NB4 (cell line): ENCODE results near the gene LCA5.

- RRBS: no CpG with 5 or more reads among the region's 14 CpGs
These were observed 526.7 kb downstream of the CD109 start for GRCh38 chr6:74222590-74223224.

DNA sequence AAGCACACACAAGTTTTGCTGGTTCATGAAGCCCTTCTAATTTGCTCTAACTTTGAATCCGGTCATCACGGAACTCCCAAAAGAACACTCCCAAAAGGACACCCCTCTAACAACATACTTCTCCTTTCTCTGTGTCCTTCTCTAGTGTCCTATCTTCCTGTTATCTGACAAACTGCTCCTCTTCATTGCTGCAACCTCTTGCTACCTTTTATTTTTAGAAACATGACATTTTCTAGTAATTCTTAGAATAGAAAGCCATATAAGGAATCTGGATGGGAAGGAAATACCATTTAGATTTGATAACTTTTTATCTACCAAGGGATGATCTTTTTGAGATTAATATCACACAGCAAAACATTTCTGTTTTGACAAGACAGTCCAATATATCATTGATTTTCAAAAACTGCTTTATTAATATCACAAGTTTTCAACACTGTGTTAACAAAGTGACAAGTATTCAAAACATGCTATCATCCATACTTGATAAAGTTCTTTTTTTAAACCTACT lies 63.1 kb downstream of the COL12A1 start:
- RRBS: no CpG with 5 or more reads among the region's 2 CpGs

GRCh38 chr6:75212027-75212528 lies 6.2 kb upstream of the COL12A1 start:
- RRBS: no CpG with 5 or more reads among the region's 2 CpGs

DNA sequence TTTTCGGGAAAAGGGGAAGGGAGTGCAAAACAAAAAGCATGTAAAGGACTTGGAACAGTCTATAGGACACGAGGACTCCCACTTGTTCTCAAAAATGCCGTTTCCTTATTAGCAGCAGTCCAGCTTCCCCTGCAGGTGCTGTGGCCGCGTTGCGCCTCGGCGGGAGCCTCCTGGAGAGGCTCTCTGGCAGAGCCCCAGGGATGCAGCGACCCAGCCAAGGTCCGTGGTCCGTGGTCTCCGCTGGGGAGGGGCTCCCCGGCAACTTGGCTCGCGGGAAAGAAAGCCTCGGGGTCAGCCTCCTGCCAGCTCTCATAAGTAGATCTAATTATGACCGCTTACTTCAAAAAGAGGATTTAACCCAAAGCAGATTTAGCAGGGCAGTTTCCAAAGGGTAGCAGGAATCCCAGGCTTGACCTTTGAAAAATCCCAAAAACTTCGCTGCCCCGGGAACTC lies 65.0 kb upstream of the TMEM30A start:
- RRBS: no CpG with 5 or more reads among the region's 19 CpGs

- RRBS: no CpG with 5 or more reads among the region's 2 CpGs
These were observed 2.5 kb downstream of the MYO6 start for GRCh38 chr6:75751377-75752009.

- RRBS: 100% methylated on average over 1 of the region's 5 CpGs
These were observed 26.2 kb downstream of the MYO6 start for GRCh38 chr6:75775086-75775778.

GRCh38 chr6:78940520-78941321 lies 73.4 kb downstream of the IRAK1BP1 start:
- RRBS: no CpG with 5 or more reads among the region's 8 CpGs

- RRBS: no CpG with 5 or more reads among the region's 2 CpGs
These were observed 39.1 kb downstream of the PHIP start for GRCh38 chr6:79038959-79039362.

DNA sequence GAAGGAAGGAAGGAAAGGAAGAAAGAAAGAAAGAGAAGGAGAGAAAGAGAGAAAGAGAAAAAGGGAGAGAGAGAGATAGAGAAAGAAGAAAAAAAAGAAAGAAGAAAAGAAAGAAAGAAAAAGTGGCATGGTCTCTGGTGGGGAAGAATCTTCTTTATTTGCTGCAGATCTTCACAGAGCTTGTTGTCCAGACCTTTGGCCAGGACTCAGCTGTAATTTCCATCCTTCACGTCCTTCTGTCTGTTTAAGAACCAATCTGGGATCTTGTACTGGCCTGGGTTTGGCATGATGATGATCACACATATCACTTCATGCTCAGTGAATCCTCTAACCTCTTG lies 199.9 kb upstream of the PHIP start:
- RRBS: no CpG with 5 or more reads among the region's 1 CpG

GRCh38 chr6:79537030-79537750 lies at the start of gene LCA5:
Gene LCA5, minus strand, starts transcription at chr6:79537430.
- RRBS: no CpG with 5 or more reads among the region's 54 CpGs

DNA sequence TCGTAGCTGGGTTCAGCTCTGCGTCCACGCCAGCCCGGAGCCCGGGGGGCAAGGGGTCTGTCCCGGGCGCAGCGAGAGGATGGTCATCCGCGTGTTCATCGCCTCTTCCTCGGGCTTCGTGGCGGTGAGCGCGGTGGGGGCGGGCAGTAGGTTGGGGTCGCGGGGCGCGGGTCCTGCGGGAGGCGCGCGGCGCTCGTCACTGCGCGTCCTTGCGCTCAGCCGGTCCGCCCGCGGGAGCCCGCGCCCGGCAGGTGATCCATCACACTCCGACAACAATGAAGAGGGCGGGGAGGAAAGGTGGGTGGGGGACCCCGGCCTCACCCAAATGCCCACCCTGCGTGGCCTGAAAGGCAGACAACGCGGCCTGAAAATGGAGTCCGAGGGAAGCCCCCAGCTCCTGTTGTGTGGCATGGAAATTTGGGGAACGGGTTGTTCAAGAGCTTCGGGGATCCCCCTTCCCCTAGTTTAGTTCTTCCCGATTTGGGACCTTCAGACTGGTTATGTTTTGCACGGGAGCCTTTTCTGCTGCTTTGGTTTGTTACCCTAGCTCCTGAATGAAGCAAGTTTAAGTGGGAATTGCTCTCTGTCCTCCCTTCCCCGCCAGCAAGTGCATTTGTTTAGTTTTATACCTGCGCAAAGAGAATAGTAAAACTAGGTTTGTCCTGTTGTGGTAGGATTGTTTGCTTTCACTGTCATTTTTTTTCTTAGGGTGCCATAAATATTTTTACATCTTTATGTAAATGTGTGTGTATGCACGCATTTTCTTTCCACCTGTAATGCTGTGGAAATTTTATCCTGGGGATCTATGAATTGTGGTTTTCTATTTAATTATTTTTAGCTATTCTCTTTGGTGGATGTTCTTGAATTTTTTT lies 490 bp downstream of the SH3BGRL2 start:
- RRBS: 43% methylated on average over 6 of the region's 51 CpGs

DNA sequence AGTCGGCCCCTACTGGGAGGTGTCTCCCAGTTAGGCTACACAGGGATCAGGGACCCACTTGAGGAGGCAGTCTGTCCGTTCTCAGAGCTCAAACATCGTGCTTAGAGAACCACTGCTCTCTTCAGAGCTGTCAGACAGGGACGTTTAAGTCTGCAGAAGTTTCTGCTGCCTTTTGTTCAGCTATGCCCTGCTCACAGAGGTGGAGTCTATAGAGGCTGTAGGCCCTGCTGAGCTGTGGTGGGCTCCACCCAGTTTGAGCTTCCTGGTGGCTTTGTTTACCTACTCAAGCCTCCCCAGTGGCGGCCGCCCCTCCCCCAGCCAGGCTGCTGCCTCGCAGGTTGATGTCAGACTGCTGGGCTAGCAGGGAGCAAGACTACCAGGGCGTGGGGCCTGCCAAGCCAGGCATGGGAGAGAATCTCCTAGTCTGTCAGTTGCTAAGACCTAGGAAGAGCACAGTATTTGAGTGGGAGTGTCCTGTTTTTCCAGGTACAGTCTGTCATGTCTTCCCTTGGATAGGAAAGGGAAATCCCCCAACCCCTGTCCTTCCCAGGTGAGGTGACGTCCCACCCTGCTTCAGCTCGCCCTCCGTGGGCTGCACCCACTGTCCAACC lies 32.6 kb downstream of the SH3BGRL2 start:
- RRBS: no CpG with 5 or more reads among the region's 11 CpGs

DNA sequence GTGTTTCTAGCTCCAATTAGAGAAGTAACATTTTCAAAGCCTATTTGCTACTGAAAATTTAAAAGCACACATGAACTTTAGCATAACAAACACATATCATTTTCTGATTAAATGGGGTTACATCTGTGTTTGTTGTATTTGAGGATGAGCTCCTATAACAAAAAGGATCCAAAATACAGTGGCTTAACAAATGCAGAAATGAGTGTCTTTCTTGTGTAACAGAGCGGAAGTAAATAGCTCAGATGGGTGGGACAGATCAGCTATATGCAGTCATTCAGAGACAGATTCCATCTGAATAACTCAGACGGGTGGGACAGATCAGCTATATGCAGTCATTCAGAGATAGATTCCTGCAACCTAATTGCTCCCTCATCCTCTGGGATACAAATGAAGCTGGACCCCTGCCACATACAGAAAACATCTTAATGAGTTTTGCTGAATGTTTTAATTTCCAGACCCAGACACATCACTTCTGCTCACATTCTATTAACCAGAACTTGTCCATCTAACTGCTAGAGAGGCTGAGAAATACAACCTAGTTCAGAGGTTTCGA lies 332.3 kb downstream of the BCKDHB start:
- RRBS: no CpG with 5 or more reads among the region's 3 CpGs

DNA sequence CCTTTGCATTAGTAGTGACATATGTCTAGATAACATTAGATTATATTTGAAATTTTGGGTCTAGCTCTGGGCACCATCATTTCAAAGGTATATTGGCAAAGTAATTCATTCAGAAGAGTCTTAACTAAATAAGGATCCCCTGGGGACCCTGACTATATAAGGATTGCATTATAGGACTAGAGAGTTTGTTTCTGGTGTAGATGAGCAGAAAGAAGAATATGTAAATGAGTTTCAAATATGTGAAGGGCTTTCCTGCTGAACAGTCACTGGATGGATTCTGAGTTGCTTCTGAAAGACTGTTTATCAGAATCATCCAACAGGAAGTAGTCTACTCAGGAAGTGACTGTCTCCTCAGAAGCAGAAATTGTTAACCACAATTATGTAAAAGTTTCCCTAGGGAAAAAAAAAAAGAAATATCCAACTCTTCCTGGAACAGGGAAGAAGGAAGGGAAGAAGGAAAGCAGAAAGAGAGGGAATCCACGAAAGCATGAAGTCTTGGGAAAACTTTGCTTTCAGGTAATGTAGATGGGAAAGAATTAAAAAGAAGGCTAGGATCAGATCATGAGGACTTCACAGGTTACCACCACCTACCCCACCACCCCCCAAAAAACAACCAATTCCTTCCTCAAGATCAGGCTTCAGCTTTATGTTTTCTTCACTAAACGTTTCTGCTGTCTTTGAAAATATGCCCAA lies 138.9 kb downstream of the TENT5A start:
- RRBS: no CpG with 5 or more reads among the region's 2 CpGs

- RRBS: no CpG with 5 or more reads among the region's 1 CpG
These were observed 36.2 kb upstream of the TENT5A start for GRCh38 chr6:81788679-81788997.

GRCh38 chr6:81820801-81821253 lies 68.3 kb upstream of the TENT5A start:
- RRBS: no CpG with 5 or more reads among the region's 3 CpGs

DNA sequence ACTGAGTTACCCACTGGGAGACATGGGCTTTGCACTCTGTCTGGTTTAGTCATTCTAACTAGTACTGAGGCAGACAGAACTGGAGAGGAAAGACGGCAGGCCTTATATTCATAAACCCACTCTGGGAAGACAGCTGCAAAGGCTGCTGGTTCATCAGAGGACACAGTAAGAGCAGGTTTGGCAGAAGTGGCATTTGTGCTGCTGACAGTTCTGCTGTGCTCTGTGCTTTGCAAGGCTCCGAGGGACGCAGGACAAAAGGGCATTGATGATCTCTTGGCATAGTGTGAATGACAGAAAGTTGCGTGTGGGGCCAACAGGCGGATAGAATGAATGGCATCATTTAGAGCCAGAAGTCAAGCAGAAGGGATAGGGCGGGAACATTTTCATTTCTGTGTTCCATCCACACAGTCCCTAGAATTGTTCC lies 142.4 kb upstream of the TENT5A start:
- RRBS: no CpG with 5 or more reads among the region's 6 CpGs

DNA sequence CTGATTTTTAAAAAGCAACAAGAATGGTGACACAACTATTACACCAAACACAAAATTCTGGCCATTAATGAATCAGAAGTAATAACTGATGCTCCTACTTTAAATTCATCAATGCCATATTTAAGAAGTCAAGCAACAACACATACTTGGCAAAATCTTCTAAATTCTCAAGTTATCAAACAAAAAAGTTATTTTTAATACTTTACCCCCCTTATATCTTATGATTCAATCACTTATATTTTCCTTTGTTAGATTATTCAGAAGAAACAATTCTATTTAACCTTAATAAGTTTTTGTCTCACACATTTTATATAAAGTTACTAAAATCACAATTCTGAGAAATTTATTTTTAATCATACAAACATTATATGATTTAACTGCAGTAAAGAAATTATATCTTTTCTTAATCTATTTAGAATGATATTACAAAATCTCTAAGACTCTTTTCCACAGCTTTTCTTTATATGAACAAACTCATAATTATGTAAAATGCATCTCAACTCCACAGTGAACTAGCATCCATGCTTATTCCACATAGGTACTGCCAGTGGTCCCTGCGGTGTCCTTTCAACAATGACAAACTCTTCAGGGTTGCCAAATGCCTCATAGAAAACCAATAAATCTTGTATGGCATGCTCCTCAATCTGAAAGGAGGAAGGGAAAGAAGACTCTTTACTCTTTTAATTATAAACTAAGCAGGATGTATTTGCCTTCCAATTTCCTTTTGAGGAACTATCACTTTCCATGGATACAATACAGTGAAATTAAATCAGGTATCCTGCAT lies 76.4 kb downstream of the IBTK start:
- RRBS: no CpG with 5 or more reads among the region's 1 CpG

- RRBS: no CpG with 5 or more reads among the region's 8 CpGs
These were observed 97.2 kb downstream of the ME1 start for GRCh38 chr6:83333679-83334062.

DNA sequence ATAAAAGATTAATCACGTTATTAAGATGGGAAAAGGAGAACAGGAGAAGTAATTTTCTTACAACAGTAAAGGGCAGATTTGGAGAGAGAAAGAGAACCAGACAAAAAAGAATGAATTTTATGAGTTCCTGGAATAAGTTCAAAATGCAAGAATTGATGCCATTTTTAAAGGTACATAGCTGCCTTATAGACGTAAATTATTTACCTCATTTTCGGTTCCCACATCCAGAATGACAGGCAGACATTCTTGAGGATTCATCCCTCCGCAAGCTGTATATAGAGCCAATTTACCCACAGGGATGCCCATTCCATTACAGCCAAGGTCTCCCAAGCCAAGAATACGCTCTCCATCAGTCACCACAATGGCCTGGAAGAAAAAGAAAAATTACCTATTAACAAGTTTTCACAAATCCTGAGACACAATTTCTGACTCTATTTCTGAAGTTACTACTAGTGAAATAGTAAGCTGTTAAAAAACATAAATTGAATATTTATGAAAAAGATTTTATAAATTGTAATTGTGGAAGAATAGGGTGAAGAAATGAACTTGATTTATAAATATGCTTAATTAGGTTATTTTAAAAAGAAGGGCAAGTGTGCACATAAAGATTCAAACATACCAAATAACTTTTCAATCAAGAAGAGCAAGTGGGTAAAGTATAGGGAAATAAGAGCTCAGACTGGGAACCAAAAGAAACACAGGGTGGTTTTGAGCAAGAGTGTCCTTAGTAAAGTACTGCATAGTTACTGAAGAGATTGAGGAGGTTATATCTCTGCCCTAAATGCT lies 84.7 kb downstream of the ME1 start:
- RRBS: no CpG with 5 or more reads among the region's 5 CpGs